Jurkat, Clone E6-1 (cell line): ENCODE data around the genes LBR and SRP9.

- RRBS = no CpG with 5 or more reads among the region's 2 CpGs
Observed at GRCh38 chr1:224262481-224262883, 67.5 kb downstream of the NVL start.

DNA sequence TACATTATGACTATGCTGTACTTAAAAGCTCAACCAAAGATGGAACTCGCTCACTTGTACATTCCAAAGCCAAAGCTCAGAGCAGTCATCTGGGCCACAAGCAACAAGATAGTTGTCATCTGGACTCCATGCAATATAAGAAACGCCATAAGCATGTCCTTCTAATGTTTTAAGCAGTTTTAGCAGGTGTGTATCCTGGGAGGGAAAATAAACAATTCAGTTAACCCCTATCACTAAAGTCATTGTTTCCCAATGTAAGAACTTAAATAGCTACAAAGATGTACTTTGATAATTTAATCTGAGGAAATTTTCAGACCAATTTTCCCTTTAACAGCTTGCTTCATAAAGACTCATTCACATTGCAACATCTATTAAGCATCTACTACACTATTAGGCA lies 30.2 kb downstream of the WDR26 start:
- RRBS = no CpG with 5 or more reads among the region's 2 CpGs

DNA sequence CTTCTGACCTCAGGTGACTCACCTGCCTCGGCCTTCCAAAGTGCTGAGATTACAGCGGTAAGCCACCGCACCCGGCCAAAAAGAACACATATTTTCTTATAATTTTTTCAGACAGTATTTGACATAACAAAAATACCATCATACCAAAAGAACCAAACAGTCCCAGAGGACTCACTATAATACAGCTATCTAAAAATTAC lies 27.0 kb downstream of the WDR26 start:
- RRBS = no CpG with 5 or more reads among the region's 4 CpGs

DNA sequence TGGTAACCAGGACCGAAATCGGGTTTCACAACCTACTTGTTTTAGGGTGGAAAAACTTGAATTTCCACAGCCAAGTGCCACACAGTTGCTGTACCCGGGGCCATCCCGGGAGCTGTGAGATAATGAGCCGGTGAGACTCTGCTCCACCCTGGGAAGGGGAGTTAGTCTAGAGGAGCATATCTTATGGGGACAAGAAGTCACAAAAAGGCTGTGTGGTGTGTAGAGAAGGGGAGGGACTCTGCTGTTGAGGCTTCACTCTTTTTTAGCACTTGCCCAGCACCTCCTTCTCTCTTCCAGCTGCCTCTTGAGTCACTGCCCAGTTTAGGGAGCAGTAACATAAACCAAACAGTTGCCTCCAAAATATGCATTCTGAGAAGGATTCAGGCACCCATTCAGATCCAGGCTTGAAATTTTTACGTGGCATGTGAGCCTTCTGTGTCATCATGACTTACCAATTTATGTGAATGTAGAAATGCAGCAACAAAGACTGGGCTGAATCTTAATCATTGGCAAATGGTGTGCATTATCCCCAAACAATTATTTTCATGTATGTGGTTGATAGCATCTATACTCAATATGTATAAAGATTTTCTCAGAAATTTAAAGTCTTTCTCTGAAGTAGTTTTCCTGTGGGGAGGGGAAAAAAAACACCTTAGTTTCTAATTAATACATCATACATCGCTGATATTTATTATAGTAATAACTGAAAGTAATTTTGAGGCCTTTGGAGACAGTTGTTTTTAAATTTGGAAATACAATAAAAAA lies 850 bp upstream of the WDR26 start:
- RRBS = no CpG with 5 or more reads among the region's 7 CpGs

DNA sequence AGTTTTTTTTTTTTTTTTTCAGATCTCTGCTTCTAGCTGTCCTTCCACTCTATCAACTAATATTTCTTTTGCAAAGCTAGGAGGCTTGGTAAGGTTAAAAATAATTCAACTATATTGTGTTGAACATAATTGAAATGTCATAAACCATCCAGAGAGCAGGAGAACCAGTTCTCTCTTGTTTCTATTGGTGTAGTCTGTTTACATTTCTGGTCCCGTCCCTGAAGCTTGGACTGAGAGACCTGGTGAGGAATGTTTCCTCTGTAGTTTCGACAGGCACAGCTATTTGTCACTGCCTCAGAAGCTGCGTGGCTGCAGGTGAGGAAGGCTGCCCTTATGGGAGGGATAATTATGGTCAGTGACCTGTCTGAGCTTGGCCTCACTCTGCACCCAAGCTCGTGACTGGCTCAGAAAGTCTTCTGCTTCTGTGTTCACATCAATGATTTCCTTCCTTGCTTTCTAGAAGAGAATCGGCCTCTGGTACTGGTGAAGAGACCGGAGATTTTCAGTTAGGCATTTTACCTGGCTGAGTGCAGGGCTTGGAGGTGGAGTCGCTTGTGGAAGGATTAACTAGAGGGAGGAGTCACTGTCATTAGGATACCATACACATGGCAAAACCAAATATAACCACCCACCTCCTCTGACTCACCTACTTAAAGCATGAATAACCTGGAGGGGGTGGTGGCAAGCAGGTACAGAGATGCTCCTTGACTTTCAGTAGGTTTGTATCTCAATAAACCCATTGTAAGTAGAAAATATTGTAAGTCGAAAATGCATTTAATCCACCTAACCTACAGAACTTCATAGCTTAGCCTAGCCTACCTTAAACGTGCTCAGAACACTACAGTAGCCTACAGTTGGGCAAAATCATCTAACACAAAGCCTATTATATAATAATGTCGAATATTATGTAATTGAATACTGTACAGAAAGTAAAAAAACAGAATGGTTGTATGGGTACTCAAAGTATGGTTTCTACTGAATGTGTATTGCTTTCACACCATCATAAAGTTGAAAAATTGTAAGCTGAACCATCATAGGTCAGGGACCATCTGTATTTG lies 20.0 kb upstream of the WDR26 start:
- RRBS = no CpG with 5 or more reads among the region's 10 CpGs

DNA sequence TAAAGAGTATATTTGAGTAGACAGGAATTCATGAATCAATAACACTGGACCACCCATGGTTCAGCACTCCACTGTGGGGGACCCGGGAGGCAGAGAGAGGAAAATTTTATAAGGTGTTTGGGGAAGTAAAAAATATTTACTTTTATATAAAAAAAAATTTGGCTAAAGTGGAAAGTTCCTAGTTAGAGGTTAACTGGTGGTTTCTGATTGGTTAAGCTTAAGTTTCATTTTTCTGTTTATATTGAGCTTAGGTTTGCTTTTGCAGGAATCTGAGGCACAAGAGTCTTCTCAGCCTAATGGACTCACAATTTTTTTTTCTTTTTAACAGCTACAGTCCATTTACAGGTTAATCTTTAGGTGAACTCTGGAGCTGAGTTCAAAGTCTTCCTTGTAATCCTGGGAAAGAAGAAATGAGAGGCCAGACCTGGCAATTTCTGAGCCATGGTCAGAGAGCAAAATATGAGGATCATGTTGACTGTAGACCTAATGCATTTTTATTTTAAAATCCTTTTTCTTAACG lies 55.5 kb upstream of the DNAH14 start:
- RRBS = no CpG with 5 or more reads among the region's 2 CpGs

- RRBS = 3% methylated on average over 10 of the region's 48 CpGs
Observed at GRCh38 chr1:225427842-225428174, at the start of gene LBR. LBR (minus strand) TSS chr1:225428038.

DNA sequence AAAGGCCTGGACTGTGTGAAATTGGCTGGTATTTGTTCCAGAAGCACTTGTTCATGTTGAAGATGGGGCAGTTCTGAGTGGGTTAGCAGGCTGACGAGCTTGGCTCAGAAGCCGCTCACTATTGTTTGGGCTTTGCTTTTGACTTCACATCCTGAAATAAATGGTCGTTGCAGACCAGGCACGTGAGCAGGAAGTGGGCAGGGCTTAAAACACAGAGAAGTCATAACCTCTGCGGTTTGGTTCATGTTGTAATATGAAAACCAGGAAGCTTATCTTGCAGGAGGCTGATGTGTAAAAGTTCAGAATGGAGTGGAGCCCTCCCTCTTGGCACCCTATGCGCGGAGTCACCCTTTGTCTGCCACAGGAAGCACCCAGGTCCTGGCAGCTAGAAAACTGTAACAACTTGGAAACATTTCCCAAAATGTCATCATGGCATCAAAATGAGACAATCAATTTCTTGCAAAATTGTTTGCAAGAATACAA lies 17.1 kb upstream of the LBR start:
- RRBS = no CpG with 5 or more reads among the region's 7 CpGs

DNA sequence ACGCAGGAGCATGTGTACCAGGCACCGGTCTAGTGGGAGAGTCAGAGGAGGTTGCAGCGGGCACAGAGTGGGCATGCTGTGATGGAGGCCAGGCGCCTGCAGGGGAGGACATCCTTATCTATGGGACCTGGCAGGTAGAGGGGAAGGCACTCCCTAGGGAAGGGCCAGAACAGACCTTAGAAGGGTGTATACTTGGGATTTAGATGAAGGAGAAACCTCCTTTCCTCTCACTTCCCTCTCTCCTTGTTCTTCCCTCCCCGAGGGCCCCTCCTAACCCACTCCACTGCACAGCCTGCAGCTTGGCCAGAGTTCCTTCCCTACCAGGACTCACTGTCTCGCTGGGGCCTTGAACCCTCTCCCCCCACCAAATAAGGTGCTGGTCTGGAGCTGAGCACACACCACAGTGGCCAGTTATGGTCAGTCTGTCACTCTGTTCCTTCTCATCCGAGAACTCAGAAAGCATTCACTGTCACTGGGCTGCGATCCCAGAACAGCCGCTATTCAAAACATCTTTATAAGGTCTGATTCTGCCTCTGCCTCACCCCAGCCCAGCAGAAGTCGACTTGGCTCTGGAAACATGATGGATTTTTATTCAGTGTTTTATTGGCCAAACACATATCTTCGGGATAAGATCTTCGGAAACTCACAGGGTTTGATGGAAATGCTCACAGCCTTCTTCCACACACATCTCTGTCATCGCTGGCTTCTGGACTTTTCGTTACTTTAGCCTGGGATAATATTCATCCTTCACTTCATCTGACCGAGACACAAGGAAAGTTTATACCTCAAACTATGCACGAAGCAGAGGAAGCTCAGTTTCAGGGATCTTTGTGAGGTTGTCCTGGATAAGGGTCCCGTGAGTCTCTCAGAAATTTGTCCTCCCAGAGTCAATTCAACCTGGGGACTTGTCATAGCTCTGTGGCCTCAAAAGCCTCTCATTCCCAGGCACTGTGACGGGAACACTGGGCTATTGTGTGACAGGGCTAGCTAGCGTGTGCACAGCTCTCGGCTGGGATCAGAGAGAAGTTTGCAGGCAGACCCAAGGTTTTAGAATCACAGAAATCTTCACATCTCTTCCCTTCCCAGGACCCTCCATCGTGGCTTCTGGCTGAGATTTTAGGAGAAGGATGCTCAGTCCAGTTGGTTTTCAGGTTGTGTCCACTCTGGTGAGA lies 20.0 kb upstream of the LBR start:
- RRBS = no CpG with 5 or more reads among the region's 21 CpGs

DNA sequence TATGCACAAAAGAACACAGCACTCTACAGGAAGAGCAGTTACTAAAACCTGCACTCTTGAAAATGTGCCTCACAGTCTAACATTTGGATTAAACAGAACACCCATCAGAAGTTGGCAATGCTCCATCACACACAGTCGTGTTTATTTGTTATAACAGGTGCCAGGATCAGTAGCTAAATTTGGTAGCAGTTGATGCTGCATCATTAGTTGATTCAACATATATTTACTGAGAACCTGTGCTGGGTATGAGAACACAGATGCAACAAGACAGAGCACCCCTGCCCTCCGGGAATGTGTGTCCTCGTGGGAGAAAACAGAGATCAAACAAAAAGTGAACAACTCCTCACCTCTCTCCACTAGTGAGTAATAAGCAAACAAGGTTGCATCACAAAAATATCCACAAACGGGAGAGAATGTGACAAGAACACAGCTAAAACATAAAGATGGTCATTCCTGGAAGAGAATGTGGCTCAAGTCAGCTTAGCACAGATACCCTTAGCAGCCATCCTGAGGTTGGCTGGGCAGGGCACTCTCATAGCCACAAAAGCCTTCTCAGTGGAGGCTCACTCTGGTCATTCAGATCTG lies 26.3 kb upstream of the LBR start:
- RRBS = no CpG with 5 or more reads among the region's 4 CpGs

DNA sequence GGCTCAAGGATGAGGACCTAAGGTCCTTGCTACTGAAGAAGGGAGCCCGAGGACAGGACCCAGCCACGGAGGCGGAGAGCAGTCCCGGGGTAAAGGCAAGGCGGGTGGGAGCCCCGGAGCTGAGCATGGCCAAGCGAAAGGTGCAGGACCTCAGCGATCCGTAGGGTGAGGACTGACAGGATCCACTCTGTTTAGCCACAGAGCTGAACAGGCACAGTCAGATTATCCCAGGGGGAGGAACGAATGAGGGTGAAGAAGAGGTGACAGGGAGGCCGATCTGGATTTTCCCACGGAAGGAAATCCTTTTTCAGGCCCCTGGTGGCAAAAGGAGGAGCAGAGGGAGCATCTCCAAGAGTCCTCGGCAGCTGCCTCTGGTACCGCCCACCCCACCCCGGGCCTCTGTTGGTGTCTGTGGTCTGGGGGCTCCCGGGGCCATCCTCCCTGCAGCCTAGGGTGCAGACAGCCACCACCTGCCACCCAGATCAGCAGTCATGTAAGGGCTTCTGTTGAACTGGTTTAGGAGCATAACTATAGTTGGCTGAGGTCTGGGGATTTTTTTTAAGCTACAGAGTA lies 32.3 kb upstream of the LBR start:
- RRBS = no CpG with 5 or more reads among the region's 16 CpGs

GRCh38 chr1:225524562-225524951 lies 96.7 kb upstream of the LBR start:
- RRBS = no CpG with 5 or more reads among the region's 6 CpGs

- RRBS = no CpG with 5 or more reads among the region's 6 CpGs
Observed at GRCh38 chr1:225549838-225550815, 102.8 kb downstream of the ENAH start.

DNA sequence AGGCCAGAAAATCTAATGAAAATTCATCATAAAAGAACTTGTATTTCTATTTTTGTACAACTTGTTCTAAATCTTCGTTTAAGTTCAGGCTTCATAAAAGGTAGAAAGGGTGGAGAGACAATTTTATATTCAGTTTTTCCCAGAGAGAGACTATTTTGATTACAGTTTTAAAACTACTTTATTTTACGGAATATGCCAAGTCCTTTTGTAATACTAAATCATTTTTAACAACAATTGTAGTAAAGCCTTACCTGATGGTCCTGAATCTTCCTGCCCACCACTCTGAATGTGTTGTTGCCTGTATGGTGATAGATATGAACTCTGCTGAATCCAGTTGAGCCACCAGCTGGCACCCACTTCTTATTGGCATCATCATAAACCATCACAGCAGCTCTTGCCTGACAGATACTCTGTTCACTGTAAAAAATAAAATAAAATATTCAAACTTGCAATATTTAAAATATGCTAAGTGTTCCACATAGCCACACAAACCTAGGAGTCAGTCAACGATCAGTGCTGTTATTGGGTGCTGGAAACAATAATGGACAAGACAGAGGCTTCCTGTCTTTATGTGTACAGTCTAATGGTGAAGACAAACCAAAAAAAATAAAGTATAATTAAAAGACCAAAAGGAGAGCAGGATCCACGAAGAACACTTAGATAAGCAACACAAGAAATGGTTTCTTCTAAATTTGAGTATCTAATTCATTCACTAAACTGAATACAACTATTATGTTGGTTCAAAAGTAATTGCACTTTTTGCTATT lies 85.7 kb downstream of the ENAH start:
- RRBS = no CpG with 5 or more reads among the region's 4 CpGs

GRCh38 chr1:225691208-225691717 lies 38.3 kb upstream of the ENAH start:
- RRBS = no CpG with 5 or more reads among the region's 3 CpGs

DNA sequence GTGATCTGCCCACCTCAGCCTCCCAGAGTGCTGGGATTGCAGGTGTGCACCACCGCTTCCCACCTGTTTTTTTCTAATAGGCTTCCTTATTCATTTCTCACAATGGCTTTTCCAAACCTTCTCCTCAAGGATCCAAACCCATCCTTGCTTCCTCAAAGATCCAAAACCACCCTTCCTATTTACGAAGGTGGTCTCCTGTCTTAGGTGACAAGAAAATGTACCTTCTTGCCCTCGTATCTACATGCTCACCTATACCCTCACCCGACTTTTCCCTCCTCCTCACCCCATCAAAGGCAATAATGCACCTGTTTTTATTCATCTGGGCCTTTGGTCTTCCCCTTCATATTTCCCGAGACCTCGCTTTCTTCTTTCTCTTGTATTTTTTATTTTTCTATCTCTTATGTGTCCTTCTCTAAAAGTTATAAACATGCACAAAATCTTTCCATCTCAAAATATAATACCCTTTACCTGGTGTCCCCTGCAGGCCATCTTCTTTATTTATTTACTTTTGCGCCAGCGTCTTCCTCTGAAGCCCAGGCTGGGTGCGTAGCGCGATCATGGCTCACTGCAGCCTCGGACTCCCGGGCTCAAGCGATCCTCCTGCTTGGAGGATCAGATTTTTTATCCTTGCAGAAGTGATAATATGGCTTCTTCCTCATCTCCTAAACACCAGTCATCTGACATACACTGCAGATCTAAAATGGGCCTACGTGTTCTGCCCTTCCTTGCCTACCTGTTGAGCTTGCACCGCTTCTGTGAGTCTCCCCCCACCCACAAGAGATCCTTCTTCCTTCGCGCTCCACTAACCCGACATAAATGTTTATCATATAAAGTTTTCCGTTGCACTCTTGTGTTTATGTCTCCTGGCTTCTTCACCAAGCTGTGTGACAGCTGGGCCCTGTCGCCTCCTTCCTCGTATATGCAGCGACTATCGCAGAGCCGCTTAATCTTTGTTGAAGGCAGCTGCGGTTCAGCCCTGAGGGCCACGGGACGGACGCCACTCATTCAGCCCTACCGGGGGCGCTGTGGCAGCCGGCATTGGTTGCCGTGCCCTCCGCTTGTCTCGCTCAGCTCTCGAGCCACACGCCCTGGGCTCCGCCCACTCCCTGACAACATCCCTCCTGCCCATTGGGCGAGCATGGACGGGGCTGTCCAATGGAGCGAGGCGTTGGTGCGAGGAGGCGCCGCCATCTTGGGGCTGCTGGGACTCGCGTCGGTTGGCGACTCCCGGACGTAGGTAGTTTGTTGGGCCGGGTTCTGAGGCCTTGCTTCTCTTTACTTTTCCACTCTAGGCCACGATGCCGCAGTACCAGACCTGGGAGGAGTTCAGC lies at the start of gene SRP9:
Gene SRP9 (plus strand): TSS at position 1,184 of the 1,331 bp plus-strand sequence.
- RRBS = no CpG with 5 or more reads among the region's 54 CpGs

DNA sequence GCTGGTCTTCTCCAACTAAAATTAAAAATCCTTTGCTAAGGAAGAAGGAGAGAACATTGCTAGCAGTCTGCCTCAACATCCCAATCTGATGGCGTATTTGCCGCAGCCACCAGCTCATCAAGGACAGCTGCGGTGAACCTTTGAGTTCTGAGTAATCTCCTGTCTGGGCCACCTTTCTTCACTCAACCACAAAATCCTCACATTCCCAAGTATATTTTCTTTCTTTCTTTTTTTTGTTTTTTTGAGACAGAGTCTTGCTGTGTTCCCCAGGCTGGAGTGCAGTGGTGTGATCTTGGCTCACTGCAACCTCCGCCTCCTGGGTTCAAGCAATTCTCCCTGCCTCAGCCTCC lies 9.9 kb downstream of the EPHX1 start:
- RRBS = no CpG with 5 or more reads among the region's 4 CpGs

DNA sequence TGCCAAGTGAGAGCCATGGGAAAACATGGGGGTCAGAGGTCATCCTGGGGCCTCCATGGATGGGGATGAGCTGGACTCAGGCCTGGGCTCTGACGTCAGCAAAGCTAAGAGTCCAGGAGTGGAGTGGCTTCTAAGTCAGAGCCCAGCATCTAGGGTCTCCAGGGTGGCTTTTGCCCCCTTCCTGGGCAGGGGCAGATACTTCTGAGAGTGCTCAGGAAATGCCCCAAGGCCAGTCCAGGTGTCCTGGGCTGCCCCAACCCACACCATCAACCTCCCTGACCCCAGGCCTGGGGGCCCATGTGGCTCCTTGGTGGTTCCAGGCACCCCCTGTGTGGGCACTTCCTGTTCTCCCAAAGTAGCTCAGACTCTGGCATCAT lies 1.8 kb upstream of the LEFTY1 start:
- RRBS = no CpG with 5 or more reads among the region's 1 CpG

- RRBS = 1% methylated on average over 9 of the region's 41 CpGs
Observed at GRCh38 chr1:226185994-226186605, 441 bp downstream of the ACBD3 start.

GRCh38 chr1:226406042-226407023 lies 1.6 kb downstream of the PARP1 start:
- RRBS = no CpG with 5 or more reads among the region's 12 CpGs